Helper T cell (primary cell): Measurements from ENCODE around the genes CX3CR1 and SLC25A38.

DNA sequence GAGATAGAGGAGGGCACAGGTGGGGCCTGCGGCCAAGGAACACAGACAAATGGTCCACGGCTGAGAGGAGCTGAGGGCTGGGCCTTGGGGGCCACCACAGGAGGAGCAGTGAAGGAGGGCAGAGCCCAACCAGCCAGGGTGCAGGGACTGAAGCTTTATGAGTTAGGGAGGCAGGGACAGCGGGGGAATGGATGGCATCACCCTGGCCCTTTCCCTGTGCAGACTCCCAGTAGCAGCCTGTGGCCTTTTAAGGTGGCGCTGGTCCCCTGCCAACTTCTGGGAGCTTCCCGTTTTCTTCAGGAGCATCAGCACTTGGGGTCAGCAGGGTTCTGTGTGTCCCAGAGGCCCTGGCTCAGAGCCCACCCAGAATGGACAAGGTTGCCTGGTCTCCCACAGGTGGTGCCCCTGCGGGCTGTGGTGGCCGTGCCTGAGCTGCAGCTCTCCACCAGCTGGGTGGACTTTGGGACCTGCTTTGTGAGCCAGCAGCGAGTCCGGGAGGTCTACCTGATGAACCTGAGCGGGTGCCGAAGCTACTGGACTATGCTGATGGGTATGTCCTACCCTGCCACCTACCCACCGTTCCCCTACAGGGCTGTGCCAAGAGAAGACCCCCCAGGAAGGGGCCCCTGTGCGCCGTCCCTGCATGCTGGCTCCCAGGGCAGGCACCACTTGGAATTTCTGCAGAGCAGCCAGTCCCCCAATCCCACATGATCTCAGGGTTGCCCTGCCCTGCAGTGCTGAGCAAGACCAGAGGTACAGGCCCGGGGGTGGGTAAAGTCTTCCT is 15.5 kb downstream of the ACAA1 start:
- PRO-cap, 2 experiments, result no peak in any of the 2 experiments

DNA sequence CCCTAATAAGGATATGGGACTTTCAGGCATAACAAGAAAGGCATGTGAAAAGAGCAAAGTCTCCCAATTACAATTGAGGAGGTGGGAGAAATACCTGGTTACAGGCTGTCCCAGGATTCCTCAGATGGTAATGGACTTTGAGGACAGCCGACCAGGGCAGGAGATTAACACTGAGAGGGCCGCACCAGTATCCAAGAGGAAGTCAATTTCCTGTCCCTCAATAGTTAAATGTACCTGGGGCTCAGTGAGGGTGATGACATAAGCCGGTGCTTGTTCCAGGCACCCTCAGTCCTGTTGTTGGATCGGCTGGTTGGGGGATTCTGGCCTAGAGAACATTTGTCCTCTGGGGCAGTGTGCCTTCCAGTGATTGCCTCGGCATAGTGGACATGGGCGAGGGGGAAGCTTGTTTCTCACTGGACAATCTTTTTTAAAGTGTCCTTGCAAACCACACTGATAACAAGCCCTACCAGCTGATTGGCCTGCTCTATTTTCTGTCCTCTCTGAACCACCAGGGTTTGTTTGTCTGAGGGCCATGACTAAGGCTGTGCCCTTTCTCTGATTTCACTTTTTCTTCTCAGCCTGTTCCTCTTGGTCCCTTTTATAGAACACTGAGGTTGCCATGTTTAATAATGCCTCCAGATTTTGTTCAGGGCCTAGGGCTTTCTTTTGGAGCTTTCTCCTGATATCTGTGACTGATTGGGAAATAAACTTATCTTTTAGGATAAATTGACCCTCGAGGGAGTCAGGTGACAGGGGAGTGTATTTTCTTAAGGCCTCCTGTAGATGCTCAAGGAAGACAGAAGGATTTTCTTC is 10.5 kb upstream of the ACVR2B start:
- PRO-cap, 2 experiments, result no peak in any of the 2 experiments

GRCh38 chr3:38454122-38455018 is 680 bp downstream of the ACVR2B start:
- PRO-cap, 2 experiments, result peak in 2 of 2 experiments; most common plus-strand start chr3:38454875 (in 2); most common minus-strand start chr3:38454445 (in 2)

DNA sequence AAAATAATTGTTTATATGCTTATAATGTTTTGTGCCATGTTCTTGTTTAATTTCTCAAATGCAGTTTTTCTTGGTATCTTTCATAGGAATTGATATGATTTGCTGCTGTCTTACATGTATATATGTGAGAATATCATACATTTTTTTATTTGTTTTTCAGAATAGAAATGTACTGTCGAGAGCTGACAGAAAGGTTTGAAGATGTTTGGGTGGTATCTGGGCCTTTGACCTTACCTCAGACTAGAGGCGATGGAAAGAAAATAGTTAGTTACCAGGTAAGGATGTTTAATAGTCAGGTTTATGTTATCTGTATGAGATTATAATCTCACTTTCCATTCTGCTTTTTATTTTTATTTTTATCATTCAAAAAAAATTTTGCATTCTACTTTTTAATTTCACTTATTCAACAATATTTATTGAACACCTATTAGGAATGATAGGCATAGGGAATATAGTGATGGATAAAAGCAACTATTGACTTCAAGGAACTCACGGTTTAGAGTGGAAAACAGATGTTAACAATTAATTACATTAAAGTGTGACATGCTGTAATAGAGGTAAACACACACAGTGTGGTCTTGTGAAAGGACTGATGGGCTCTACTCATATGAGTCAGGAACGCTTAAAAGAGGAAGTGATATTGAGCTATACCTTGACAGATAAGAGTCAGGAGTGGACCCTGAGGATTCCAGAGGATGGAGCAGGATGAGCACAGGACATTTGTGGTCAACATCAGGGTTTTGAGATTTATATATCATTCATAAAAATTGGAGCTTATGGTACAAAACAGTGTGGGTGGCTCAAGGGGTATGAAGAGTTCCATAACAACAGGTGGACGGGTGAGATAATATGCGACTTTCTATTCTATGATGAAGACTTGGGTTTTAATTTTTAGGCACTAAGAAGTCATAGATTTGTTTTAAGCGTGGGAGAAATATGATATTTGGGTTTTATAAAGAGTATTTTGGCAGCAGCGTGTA is 10.8 kb downstream of the EXOG start:
- PRO-cap, 2 experiments, result no peak in any of the 2 experiments

DNA sequence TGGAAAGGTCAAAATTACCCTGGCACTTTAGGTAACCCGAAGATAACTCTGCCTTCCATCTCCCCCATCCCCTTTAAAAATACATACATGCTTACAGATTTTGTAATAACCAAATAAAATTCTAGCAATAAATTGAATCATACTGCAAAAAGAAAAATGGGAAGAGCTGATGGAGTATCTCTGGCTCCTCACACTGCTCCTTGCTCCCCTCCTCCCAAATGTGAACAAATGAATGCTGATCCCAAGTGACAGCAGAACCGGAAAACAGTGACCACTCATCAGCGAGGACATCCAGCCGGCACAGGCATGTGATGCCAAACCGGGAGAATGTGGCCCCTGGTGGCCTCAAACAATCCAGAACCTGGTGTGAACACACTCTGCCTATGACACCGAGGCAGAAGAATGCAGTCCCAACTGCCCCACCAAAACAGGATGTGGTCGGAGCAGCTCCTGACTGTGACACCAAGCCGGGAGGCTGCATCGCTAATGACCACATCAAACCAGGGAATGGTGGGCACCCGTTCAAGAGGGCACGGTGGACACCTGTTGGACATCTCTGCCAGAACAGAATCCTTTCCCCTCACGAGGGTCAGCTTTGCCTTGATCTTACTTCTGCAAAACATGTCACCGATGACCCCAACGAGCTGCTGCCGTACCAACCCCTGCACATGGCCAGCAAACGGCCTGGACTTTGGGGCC is 15.4 kb downstream of the SCN5A start:
- PRO-cap, 2 experiments, result no peak in any of the 2 experiments

DNA sequence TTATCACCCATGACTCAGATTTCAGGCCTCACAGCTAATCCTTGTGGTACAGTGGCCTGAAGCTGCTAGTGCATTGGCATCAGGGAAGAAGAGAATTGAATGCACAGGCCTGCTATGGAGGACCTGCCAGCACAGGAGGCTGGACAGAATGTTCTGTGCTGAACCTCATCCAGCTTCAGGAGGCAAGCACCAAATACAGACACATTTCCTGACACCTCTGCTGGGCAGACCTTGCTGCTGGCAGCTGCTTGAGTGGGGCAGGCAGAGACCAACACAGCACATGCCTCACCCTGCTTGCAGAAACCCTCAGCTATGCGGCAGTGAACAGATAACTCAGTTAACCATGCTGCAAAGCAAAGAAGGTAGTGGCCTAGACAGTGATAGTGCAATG is 68.0 kb upstream of the SCN5A start:
- PRO-cap, 2 experiments, result no peak in any of the 2 experiments

GRCh38 chr3:39106109-39106449 is 1.3 kb downstream of the GORASP1 start:
- PRO-cap, 2 experiments, result no peak in any of the 2 experiments

- PRO-cap, 2 experiments, result peak in 2 of 2 experiments; most common plus-strand start chr3:39108497 (in 2); most common minus-strand start chr3:39108511 (in 2)
These were observed 914 bp downstream of the TTC21A start for GRCh38 chr3:39108293-39108894.

GRCh38 chr3:39122607-39123318 is 15.3 kb downstream of the TTC21A start:
- PRO-cap, 2 experiments, result no peak in any of the 2 experiments

- PRO-cap, 2 experiments, result no peak in any of the 2 experiments
These were observed 10.1 kb downstream of the CSRNP1 start for GRCh38 chr3:39143146-39143807.

DNA sequence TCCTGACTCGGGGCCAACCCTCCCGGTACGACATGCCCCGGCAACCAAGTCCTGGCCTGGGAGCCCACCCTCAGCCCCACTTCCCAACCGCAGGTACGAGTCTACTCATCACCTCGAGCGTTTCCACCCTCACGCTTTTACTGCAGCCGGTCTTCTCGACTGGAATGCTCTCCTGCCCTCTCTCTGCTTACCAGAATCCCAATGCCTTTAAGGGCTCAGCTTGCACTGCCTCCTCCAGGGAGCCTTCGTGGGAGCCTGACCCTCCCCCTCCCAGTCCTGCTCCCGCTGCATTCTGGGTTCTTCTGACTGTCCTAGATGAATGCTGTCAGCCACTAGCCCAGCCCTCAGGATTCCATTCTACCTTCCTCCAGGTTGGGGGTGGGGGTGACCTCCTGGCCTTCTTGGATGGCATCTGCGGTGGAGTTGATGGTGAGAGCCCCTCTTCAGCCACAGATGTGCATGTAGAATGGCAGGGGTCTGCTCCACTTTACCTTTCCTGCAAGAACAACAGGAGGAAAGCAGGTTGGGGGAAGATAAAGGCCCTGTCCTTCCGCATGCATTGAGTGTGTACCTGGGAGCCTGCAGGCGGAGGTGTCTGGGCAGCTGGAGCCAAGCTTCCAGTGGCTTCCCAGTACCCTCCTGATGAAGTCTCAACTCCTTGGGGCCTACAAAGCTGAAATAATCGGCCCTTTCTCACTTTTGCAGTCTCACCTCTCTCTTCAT is 1.2 kb upstream of the CSRNP1 start:
- PRO-cap, 2 experiments, result no peak in any of the 2 experiments

GRCh38 chr3:39279877-39280649 is at the start of gene CX3CR1:
CX3CR1 (minus strand) TSS chr3:39280036.
- PRO-cap, 2 experiments, result no peak in any of the 2 experiments

DNA sequence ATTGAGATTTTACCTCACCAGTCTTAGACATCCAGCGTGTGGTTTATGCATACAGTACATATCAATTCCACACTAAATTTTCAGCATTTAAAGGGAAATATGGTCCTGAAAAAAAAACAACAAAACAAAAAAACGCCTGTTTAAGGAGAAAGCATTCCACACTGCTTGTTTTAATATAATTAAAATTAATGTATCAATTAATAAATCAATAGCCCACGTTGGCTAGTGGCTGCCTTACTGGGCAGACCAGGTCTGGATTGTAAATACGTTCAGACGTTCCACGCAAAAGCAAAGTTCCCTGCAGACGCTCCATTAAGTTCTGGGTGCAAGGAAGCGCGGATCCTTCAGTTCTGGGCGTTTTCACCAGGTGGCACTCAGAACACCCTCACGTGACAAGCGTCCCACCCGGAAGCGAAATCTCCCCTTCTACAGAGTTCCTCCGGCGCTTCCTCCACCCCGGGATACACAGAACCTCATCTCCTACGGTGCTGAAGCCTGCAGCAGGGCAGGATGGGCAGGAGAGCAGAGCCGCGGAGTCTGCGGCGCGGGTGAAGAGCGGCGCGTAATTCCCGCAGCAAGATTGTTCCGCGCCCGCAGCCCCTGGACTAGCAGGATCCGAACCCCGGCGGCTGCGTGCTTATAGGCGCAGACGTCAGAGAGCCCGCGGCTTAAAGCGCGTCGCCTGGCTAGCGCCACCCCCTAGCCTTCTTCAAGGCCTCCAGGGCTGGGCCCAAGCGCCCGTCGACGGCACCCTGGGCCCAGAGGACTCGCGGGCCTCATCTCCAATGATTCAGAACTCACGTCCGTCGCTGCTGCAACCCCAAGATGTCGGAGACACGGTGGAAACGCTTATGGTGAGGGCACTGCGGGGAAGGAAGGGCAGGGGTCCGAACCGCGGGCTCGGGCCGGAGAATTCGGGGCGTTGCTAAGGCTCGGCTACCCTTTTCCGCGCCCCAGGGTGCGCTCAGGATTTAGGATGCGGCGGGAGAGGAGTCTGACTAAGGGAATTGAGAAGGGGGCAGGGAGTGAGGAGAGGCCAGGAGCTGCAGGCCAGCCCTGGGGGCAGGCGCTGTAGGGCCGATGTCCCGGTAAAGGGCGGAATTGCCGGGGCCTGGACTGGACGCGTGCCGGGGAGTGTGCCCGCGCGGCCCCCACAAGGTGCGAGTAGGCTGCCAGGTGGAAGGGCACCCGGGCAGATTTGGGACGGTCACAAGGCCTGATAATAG is at the start of gene SLC25A38:
Gene SLC25A38 (plus strand): TSS at position 431 of the 1,226 bp plus-strand sequence.
- PRO-cap, 2 experiments, result peak in 2 of 2 experiments; most common plus-strand start position 761 of the sequence (in 2); most common minus-strand start position 610 of the sequence (in 2)

DNA sequence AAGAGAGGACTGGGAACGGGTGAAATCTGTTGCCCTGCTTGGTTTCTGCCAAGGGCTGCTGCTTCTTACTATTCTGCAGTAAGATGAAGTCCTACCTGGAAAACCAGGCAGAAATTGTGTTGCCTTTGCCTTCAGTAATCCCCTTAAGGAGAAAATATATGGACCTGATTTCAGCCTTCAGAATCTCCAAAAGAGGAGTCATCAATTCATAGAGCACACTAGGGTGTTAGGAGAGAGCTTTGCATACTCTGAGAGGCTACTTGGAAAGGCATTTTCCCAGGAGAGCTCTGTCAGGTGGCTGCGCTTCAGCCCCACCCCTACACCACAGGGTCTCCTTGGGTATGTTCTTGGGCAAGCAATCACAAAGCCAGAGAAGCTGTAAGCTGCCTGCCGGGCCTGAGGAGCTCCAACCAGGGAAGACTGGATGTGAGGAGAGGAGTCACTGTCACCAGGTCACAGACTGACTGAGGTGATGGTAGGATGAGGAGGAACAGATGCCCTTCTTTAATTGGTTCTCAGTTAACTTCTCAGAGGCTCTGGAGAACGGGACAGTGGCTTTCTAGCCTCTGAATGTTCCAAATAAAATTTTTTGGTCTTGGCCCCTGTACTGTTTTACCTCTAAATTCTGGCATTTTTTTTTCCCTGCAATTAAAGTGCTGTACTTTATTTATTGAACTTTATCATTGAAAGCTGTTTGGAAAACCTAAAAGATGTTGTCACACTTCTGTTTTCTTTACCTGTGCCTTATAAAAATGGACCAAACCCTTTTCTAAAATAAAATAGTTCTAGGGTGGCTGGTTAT is 9.8 kb upstream of the RPSA start:
- PRO-cap, 2 experiments, result no peak in any of the 2 experiments

DNA sequence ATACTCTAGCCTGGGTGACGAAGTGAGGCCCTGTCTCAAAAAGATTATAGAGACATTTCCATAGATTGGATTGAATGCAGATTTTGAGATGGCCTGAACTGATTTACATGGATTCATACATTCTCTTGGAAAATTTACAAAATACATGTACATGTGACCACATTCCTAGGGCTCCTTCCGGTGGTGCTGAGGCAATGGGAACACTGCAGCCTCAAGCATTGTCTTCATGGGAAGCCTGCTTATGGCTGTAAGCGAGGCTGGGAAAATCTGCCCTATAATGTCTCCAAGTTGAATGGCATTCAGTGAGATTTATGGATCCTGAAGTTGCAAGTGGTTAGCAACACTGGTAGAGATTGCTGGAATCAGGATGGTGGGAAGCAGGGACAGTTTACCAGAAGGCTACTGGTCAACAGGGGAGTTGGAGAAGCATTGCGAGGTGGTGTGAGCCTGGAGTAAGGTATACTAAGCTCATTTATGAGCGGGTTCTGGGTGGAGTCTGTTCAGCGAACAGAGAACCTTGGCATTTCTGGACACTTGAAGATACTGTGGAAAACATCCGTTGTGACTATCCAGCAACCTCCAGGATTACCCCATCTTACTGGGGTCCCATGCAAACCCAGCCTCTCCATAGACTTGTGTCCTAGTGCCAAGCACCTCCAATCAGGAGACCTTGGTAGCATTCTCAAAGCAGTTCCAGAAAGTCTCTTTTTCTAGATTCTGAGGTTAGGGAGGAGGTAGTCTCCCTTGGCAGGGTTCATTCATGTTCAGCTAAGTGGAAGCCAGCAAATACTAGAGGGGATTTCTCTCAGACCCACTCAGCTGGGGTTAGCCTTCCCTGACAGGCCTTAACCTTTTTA is 7.2 kb downstream of the RPSA start:
- PRO-cap, 2 experiments, result no peak in any of the 2 experiments

DNA sequence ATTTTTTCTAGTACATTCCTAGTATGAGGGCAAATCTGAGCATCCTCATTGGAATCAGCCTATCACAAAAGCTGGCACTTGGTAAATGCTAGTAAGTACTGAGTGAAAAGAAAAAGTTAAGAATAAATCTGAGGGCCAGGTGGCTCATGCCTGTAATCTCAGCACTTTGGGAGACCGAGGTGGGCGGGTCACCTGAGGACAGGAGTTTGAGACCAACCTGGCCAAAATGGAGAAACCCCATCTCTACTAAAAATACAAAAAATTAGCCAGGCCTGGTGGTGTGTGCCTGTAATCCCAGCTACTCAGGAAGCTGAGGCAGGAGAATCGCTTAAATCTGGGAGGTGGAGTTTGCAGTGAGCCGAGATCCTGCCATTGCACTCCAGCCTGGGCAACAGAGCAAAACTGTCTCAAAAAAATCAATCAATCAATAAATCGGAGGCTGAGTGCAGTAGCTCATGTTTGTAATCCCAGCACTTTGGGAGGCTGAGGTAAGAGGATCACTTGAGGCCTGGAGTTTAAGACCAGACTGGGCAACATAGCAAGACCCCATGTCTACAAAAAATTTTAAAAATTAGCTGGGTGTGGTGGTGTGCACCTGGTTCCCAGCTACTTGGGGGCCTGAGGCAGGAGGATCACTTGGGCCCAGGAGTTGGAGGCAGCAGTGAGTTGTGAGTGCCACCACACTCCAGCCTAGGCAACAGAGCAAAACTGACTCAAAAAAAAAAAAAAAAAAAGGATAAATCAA is 8.7 kb downstream of the RPSA start:
- PRO-cap, 2 experiments, result no peak in any of the 2 experiments

- PRO-cap, 2 experiments, result no peak in any of the 2 experiments
These were observed 170.1 kb upstream of the MYRIP start for GRCh38 chr3:39639206-39639844.

GRCh38 chr3:40312218-40312861 is 2.8 kb downstream of the EIF1B start:
- PRO-cap, 2 experiments, result no peak in any of the 2 experiments

DNA sequence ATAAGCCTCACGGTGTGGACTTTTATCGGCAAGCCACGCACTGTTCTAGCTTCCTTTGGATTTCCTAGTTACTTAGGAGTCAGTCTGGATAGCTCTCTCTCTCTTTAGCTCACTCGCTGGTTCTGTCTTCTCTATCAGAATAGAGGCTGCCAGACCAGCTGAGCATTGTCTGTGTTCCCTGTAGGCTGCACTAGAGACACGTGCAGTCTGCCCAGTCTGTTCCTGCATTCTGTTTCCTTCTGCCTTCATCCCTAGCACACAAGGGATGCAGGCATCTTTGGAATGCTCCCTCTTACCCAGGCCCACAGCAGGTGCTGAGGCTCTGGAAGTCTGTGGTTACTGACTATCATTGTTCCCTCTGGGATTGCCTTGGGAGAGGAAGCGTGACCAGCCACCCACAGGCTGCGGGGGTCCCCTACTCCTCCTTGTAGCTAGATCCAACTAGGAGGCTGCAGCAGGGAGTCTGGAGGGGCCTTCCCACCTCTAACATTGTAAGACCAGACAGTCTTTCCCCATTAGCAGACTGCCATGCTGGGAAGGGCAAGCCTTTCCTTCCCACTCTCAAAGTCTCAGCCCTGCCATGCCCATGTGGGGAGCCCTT is 322.9 kb downstream of the ZNF621 start:
- PRO-cap, 2 experiments, result no peak in any of the 2 experiments

GRCh38 chr3:40907705-40909029 is 291.1 kb upstream of the CTNNB1 start:
- PRO-cap, 2 experiments, result no peak in any of the 2 experiments